Skeletal muscle satellite cell (primary cell): ENCODE measurements around a stretch of chr7.

- CAGE, long polyA plus RNA, result no peak
These were observed 136.8 kb downstream of the GALNT11 start for GRCh38 chr7:152161927-152162937.

- CAGE, long polyA plus RNA, result no peak
These were observed 137.6 kb downstream of the GALNT11 start for GRCh38 chr7:152162938-152163584.

DNA sequence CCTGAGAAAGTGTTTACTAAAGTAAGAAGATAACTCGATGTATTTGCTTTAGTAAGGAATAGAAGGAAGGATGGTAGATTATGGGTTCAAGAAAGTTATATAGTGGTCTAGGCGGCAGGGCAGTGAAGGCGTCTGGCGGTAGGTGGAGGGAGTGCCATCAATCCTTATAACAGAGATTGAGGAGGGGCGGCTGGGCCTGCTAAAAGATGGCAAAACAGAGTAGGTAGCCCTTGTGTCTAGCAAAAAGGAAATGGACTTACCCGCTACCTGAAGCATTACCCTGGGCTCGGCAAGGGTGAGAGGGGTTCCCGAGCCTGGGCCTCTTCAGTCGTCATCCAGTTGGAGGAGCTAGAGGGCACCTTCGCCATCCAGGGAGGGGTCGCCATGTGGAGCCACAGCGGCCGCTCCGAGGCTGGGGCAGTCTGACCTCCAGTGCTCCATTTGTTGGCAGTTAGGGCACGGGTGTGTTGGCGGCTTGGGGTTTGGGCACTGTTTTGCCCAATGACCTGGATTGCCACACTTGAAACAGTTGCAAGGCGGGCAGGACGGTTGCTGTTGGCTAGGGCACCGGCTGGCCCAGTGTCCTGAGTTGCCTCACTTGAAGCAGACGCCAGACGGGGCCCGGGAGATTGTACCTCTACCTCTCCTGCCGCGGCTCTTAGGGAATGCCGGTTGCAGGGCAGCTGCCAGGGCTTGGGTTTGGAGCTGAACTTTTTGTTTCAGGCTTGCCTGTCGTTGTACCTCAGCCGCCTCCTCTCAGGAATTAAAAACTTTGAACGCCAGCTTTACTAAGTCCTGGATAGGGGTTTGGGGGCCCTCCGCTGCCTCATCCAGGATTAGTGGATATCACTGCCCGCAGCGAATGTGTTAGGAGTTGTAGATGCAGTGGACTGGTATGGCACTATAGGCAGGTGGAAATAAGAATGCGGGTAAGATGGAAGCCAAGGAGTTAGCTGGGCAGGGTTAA lies 640.1 kb upstream of the DPP6 start:
- CAGE, long polyA plus RNA, result no peak

DNA sequence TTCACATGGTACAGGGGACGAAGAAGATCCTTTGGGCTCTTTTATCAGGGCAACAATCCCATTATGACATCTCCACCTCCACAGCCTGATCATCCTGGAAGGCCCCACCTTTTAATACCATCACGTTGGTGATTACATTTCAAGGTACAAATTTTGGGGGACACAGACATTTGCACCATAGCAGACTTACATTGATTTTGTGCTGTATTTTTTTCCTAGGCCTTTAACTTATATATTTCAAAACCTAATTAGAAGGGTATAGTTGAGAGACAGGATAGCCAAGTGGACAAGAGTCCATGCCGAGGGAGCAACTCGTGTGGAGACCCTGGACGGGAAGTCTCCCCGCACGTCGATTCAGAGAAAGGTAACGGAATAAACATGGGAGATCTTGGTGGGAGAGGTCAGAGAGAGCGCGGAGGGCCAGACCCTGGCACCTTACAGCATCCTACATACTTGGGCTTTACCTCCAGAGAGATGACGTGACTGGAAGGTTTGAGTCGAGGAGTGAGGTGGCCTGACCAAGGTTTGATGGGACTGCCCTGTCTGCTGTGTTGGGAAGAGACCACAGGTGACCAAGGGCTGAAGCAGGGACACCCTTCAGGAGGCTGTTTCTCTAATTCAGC lies 123.5 kb upstream of the DPP6 start:
- CAGE, long polyA plus RNA, result no peak

DNA sequence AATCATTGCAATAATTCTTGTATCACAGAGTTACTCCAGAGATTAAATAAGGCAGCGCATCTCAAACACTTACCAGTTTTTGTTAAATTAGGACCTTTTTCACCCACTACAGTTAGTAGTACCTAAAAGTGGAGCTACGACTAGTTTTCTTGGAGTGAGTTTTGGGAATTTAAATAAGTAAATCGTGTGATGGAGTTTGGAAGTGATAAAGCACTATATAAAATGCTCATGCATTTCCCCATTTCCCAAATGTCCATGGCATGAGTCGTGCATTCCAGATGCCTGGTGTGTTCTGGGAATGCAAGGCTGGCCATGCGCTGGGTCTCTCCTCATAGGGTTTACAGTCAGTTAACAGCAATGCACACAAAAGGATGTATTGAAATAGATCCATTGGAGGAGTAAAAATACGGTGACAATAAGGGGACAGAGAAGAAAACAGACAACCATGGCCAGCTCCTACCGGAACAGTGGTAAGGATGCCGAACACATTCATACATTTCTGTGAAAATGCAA lies 149.8 kb downstream of the DPP6 start:
- CAGE, long polyA plus RNA, result no peak

GRCh38 chr7:155000340-155001050 lies 2.4 kb downstream of the PAXIP1 start:
- CAGE, long polyA plus RNA, result no peak

GRCh38 chr7:155070448-155070795 lies 298 bp downstream of the HTR5A start:
- CAGE, long polyA plus RNA, result no peak

GRCh38 chr7:155213764-155214312 lies 83.8 kb upstream of the INSIG1 start:
- CAGE, long polyA plus RNA, result no peak

GRCh38 chr7:155299087-155299952 lies 1.6 kb downstream of the INSIG1 start:
- CAGE, long polyA plus RNA, result no peak

GRCh38 chr7:155358372-155358829 lies 60.7 kb downstream of the INSIG1 start:
- CAGE, long polyA plus RNA, result no peak

DNA sequence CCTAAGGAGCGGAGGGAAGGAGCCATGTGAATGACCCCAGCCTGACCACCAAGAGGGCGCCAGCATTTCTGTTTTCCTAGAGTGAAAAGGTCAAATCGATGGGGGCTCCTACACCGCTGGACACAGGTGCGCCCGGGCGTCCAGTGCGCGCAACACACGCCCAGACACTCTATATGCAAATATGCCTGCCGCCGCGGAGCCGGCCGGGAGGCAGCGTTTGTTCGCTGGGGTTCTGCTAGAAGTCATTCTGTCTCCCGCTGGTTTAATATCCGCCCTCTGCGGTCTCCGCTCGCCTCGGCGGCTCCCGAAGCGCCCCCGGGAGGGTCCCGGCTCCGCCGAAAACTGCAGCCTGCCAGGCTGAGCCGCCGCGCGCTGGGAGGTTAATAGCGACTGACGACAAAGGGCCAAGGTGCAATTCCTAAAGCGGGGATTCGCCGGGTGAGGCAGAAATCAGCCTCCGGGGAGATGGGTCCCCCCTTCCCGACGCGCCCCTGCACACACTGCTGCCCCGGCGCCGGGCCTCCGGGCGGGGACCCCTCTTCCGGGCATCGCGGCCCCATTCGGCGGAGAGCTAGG lies 8.9 kb downstream of the EN2 start:
- CAGE, long polyA plus RNA, result no peak

DNA sequence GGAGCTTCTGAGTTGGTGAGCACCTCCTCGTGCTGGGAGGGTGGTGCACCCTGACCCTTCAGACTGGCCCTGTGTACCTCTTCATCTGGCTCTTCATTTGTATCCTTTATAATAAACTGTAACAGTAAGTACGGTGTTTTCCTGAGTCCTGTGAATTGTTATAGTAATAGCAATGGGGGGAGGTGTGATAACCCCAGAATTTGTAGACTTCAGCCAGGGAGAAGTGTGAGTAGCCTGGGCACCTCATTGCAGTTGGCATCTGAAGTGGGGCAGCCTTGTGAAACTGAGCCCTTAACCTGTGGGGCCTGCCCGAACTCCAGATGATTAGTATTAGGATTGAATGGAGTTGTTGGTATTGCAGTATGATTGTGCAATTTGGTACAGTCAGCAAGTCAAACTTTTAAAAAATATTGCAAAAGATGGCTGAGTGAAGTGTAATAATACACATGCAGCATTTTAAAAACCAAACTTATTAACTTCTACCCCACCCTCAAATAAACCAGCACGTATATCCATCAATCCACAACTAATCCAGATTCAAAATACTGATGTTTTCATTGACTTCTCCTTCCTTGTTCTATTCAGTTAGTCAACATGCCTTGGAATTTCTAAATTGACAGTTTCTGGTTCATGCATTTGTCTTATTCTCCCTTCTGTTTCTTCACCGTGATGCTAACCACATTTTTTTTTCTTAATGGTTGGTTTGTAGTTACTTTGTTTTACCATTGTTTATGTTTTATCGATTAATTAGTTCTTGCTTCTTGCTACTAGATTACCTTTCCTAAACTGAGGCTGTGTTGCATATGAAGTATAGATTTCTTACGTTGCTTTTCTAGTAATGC lies 9.4 kb downstream of the RBM33 start:
- CAGE, long polyA plus RNA, result no peak

- CAGE, long polyA plus RNA, result no peak
These were observed 79.6 kb downstream of the SHH start for GRCh38 chr7:155732579-155733048.

DNA sequence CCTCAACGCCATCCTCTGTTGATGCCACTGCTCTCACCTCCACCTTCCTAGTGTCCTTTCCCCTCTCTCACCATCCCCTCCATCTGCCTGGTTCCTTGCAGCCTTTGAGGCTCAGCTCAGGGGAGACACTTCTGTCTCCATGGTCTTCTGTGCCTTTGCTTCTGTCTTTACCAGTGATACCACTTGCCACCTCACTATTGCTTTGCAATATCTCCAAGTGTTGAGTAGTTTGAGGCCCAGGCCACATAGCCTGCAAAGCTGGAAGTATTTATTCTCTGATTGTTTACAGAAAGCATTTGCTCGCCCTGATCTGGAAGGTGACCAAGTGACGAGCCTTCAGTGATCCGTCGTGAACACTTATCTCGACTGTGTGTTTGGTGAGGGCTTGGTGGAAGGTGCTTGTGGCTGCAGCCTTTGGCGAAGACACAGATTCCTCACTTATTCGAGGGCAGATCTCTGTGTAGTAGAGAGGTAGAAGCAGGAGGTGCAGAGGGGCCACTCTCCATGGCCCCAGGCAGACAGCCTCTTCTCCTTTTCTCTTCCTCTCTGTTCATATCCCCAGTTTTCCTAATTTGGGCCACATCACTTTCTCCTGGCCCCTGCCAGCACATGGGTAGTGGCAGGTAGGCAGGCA lies 105.0 kb upstream of the SHH start:
- CAGE, long polyA plus RNA, result no peak

- CAGE, long polyA plus RNA, result no peak
These were observed 84.5 kb upstream of the RNF32 start for GRCh38 chr7:156556001-156556535.

DNA sequence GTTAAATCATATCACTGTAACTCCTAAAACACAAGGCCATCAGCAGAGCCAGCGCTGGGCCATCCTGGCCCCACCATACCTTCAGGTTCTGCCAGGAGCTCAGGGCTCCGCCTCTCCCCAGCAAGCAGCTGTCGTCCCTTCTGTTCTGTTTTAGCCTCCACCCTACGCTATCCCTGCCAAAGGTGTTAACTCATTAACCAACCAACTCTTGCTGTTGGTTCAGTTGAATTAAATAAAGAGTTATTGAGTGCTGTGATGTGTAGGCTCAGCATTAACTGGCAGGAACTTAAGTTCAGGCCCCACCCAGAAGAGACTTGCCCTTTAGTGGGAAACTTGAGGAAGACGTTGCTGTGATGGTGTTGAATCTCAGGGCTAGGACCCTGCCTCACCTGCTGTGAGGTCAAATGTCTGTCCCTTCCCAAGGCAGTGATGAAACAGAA lies 73.3 kb upstream of the RNF32 start:
- CAGE, long polyA plus RNA, result no peak

DNA sequence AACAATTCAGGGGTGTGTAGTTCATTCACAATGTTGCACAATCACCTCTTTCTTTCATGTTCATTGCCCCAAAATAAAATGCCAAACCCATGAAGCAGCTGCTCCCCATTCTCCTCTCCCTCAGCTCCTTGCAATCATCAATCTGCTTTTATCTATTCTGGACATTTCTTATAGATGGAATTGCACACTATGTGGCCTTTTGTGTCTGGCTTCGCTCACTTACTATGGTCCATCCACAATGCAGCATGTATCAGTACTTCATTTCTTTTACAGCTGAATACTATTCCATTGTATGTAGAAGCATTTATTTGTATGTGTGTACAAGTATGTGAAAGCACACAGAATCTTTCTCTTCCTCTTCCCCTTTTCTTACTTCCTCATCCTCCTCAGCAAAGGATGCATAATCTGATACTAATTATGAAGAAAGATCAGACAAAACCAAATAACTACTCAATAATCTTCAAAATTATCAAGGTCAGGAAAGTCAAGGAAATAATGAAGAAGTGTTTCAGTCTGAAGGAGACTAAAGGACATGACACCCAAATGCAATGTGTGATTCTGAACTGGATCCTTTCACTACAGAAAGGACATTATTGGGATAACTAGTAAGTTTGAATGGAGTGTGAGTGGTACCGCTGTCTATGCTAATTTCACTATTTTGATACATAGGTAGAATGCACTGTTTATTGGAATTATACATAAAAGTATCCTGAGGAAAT lies 60.5 kb downstream of the LMBR1 start:
- CAGE, long polyA plus RNA, result no peak

DNA sequence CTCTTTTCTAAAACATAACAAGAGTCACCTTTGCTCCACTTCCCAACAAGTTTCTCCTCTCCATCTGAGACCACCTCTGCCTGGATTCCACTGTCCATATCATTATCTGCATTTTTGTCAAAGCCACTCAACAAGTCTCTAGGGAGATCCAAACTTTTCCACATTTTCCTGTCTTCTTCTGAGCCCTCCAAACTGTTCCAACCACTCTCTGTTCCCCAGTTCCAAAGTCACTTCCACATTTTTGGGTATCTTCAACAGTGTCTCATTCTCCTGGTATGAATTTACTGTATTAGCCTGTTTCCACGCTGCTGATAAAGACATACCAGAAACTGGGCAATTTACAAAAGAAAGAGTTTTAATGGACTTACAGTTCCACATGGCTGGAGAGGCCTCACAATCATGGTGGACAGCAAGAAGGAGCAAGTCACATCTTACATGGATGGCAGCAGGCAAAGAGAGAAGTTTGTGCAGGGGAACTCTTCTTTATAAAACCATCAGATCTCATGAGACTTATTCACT lies 31.1 kb downstream of the LMBR1 start:
- CAGE, long polyA plus RNA, result no peak

- CAGE, long polyA plus RNA, result no peak
These were observed 2.2 kb upstream of the NOM1 start for GRCh38 chr7:156947352-156947660.

DNA sequence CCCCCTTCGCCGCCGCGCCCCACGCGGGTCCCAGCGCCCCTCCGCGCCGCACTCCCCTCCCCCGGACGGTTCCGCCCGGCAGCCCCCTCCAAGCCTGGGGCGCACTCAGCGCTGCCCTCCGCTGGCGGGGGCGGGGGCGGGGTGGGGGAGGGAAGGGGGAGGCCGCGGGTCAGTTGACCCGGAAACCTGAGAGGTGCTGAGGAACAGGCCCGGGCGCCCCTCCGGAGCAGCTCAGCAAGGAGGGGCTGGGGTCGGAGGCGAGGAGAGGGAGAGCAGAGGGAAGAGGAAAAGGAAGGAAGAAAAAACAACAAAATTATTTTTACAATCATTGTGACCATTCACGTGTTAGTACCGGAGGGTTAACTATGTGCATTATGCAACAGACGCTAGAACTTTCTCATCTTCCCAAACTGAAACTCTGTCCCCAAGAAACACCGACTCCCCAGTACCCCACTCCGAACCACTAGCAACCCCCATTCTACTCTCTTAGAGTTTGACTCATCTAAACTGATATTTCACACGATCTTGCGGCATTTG lies 9.9 kb downstream of the MNX1 start:
- CAGE, long polyA plus RNA, result no peak